Metanephros (tissue), 2 donors: ENCODE measurements around the gene ATP5MC2.

GRCh38 chr12:53381341-53381896, 1.4 kb downstream of the SP1 start:
- RAMPAGE, long total RNA: no peak

DNA sequence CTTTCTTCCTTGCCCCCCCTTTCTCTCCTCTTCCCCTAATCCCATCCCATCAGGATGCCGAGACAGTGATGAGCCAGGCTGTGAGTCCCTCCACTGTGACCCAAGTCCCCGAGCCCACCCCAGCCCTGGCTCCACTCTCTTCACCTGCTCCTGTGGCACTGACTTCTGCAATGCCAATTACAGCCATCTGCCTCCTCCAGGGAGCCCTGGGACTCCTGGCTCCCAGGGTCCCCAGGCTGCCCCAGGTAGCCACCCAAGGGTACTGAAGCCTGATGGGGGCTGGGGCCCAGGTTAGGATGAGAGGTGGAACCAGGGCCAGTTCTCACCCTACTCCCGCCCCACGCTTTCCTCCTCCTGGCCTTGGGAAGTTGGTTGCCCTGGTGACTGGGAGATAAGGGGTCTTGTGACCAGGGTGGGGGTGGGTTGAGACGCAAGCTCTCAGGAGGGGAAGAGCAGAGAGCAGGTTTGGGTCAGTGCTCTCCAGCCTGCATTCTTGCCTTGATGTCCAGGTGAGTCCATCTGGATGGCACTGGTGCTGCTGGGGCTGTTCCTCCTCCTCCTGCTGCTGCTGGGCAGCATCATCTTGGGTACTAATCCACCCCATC, 1.1 kb downstream of the AMHR2 start:
- RAMPAGE, long total RNA: no peak

DNA sequence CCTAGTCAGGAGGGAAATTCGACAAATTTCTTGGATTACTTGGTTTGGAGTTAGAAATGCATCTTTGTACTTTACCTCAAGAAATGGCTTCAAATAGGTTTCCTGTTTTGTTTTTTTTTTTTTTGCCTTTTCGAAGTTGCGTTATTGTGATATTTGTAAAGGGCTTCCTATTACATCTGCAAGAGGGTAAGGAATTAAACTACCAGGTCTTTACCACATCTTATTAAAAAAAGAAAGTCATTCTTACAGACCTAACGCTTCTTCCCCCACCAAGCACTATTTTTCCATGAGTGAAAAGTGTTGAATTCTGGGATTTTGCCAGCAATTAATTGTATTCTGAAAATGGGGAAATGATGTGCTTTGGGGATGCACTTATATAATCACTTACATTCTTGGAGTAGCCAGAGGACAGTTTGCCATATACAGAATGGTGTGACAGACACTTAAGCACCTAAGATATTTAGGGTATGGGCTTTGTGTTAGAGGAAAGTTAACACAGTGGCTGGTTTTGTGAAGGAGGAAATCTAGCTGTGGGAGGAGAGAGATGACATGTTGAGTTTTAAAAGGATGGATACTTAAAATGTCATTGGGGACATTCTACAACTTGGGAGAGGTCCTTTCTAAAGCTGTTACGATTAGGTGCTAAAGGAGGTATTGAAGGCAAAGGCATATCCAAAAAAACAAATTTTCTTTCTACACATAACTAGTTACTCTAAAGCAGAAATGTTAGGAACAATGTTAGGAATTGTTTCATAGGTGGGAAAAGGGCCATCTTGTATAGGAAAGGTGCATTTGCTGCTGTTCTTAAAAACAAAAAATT, 1.4 kb downstream of the PCBP2 start:
- RAMPAGE, long total RNA: no peak

DNA sequence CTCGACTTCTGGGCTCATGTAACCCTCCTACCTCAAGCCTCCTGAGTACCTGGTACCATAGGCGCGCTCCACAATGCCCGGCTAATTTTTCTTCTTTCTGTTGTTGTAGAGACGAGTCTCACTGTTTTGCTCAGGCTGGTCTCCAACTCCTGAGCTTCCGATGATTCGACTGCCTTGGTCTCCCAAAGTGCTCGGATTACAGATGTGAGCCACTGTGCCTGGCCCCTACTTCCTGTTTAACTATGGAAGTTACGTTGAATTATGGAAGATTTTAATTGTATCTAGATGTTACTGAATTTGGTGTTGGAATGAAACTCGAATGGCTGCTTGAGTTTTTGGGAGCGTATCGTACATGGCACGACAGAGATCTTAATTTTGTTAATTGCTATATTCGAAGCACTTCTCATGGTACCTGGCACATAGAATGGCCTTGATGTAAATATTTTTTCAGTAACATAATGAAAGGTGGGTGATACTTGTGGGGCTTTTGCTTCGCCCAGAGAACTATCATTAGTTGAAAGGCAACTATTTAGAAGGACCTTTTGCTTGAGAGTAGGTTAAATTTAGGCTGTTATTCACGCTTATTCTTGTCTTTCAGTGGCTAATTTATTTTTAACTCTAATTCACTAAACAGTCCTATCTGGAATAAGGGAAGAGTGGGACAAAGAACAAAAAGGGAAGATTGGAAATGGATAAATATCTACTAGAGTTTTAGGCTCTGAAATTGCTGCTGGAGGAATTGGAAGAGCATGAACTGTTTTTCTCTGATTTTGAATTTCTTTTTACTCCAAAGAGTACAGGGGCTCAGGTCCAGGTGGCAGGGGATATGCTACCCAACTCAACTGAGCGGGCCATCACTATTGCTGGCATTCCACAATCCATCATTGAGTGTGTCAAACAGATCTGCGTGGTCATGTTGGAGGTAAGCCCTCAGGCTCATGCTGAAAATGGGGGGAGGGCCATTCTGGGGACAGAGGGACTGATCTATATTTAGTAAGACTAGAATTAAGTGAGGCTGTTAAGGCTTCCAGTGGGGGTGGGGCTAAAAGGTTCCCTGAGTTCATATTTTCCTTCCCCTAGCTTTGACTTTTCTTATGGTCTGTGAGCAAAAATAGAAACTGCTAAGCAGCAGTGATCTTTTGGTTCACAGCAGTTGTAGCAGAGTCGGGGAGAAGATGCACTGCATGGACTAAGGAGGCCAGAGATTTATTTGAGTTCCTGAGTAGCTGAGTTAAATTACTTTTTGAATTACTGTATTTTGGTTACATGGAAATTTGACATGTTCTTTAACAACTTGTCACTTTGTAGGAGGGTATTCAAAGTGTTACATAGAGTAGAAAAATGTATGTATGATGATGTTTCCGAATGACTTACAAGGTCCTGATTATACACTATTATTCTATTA, 8.8 kb downstream of the PCBP2 start:
- RAMPAGE, long total RNA: no peak

DNA sequence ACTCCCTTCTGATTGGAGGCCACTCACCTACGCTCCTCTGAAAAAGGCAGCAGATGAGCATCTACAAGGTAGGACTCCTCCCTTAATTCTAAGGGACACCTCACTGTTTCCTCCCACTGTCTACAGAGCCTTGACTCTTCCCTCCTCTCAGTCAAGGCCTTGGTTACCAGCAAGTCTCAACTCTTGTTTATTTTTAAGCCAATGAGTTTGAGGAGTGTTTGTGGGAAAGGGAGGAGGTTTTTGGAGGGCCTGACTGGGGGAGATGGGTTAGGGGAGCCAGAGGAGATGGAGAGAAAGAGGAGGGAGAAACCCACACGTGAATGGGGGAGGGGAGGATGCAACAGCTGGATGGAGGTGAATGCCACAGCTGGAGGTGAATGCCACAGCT, 841 bp downstream of the MAP3K12 start:
- RAMPAGE, long total RNA: no peak

DNA sequence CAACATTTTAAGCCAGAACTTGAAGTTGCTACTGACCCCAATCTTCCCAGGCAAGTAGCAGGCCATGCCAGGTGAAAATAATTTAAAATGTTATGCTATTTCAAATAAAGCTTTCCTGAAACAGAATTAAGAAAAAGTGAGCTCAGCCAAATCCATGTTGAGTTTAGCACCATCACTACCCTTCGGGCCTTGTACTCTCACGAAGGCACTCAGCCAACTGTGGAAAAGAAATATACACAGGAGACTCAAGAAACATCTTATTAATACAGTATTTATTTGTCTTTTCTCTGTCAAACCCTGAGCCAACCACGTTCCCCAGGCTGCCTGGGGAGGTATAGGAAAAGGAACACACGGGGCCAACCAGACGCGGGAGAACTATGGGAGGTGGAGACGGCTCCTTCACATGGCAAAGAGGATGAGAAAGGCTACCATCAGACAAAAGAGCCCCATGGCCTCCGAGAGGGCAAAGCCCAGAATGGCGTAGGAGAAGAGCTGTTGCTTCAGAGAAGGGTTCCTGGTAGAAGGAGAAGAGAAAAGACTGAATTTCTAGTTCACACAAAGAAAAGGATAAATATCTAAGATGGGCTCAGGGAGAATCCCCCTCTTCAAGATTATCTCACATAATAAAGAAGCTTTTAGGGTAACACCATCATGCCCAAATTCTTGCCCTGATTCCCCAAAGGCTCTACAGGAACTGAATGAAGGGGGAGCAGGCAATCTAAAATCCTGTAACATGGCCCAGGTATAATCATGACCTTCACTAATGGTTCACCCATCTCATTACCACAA, 10.8 kb downstream of the ATP5MC2 start:
- RAMPAGE, long total RNA: no peak

DNA sequence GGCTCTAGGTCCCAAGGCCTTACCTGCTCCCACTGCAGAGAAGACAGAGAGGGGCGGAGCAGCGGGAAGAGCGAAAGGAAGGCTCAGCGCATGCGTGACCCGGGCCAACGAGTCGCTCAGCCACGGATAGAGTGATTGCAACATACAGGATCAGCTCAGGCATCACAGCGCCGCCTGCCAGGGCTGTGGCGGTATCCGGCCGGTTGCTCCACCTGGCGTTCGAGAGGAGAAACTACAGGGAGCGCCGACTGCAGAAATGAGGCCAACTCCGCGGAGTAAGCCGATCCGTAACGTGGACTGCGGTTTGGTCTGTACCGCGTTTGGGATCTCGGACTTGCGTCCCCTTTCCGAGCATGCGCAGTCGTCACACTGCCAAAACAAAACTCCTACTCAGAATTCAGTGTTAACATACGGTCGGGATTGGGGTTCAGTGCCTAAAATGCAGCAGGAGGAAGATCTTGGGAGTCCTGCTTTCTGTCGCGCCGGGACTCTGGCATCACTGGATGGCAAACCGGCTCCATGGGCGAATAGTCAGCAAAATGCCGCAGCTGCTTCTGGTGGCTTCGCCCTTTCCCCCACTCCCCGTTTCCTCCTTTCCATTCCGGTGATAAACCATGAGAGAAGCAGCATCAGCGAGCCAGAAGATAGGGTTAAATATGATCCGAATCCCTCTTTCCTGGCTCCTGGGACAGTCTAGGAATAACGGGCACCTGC, at the start of gene ATP5MC2:
Gene ATP5MC2 (minus strand): TSS at position 54 of the 714 bp plus-strand sequence.
- RAMPAGE, long total RNA: start-site peak on the minus strand centred at position 58 of the sequence, 44 bp wide, 3,207 and 3,104 reads in 2 replicates

DNA sequence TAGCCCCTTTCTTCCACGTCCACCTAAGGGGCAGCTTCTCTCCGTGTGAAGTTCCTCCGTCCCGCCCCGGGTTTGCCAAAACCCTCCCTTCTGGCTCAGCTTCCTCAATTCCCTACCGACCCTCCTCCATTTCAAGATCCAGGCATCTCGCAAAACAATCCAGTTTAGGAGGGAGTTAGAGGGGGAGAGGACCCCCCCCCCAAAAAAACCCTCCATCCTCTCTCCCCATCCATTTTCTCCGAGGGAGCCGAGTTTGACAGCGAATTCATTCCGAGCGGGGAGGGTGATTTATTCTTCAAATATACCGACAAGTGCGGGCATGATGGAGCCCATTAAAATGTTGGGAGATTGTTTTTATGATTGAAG, 20.9 kb upstream of the ATP5MC2 start:
- RAMPAGE, long total RNA: no peak

DNA sequence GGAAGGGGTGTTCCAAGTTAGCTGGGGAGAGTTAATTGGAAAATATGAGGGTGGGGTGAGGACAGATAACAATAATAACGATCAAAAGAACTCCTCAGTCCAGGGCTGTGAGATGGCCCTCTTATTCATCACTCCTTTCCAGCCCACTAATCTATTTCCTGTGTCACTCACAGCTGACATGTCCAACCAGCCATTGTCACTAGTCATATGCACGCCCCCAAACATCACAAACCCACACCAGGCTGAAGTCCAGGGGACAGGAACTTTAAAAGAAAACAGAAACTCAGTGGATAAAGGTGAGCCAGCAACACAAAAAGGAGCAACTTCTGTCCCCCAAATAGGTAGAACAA, 923 bp downstream of the CALCOCO1 start:
- RAMPAGE, long total RNA: no peak

DNA sequence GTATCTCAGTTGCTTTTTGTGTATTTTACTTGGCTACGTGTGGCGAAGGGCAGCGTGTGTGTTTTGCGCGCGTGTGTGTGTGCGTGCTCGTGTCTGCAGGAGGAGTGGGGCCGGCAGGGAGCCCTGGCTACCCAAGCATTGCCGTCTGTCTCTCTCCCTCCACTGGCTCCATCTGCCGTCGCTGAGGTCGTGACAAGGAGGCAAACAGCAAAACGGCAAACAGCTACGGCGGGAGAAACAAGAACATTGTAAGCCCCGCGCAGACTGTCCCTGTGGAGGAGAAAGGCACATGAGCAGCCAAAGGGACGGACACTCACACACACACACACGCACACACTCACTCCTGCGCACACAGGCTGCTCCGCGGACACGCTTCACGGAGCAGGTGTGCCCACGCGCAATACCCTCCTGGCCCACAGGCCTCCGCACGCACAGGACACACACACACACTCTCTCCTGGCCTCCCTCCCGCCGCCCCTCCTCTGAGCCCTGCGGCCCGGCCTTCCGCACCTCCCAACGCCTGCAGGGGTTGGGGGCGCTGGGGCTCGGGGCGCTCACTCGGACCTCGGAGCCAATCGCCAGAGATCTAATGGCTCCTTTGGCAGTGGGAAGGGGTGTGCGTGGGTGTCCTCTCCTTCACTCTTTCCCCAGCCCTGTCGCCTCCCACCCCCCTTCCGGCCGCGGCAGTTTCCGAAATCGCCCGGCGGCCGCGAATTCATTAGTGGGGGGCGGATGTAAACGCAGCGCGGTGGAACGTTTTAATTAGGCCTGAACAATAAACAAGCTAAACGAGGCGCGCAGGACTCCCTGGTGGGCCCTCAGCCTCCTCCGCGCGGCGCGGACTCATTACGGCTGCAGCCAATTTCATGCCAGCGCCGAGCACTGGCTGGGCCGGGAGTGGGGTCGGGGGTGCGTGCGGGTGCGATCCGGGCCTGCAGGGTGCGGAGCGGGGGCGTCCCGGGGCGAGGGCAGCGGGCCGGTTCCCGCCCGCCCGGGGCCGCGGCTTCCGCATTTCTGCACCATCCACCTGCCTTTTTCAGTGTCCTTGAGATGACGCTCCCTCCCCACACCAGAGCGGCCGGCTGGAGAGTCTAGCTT, 23.8 kb upstream of the CALCOCO1 start:
- RAMPAGE, long total RNA: no peak

GRCh38 chr12:53990201-53990893, 5.4 kb downstream of the HOXC10 start:
- RAMPAGE, long total RNA: no peak

DNA sequence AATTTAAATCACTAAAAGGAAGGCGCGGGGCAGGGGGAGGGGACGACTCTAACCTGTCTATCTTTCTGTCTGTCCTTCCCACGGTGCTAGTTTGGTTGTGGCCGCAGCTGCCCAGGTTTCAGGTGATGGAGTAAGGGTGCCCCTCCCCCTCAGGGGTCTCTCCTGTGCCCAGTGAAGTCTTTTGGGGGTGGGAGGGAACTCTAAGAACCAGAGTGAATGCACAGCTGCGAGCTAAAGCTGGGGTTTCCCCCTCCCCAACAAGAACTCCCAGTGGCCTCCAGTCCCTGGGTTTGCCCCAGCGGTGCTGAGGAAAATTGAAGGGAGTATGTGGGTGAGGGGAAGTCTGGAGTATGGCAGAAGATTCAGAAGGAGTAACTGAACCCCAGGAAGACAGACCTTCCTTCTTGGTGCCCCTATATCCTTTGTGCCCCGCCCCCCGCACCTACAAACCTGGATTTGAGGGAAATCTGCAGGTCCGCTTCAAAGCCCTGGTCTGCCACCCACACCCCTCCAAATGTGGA, 3.7 kb upstream of the HOXC9 start:
- RAMPAGE, long total RNA: no peak

DNA sequence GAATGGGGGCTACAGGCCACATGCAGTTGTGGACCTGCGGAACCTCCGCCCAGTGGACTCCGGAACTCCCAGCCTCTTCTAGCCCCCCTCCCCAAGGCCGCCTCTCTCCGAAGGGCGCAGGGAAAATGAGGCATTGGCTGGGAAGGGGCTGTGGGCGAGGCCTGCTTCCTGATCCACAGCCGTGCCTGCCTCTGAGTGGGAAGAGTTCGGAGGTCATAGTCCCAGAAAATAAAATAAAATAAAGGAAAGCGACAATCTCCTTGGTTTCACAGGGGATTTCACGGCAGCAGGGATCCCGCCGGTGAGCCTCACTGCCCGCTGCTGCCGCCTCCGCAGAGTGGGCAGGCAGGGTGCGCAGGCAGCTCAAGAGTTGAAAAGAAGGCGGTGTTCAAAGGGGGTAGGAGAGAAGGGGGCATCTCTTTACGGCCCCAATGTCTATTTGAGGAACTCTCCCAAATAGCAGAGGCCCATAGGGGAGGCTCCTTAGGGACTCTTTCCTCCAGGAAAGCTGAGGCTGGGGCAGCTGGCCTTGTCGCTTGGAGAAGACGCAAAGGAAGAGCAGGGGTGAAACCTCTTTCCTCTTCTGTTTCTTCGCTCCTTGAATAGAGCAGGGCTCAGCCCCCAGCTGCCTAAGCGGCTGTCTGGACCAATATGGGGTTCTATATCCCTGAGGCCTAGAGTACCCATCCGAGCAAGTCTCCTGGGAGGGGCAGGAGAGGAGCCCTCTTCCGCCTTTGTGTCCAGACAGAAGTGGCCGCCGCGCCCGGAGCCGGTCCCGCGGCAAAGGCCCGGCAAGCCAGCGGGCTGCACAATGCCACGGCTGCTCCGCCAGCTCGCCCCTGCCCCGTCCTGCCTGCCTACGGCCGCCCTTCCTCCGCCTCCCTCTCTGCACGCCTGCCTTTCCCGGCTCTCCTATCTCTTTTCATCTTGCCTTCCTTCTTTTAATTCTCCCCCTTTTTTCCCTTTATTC, 2.9 kb upstream of the HOXC9 start:
- RAMPAGE, long total RNA: no peak

GRCh38 chr12:54019517-54020318, 8.5 kb upstream of the HOXC6 start:
- RAMPAGE, long total RNA: no peak

DNA sequence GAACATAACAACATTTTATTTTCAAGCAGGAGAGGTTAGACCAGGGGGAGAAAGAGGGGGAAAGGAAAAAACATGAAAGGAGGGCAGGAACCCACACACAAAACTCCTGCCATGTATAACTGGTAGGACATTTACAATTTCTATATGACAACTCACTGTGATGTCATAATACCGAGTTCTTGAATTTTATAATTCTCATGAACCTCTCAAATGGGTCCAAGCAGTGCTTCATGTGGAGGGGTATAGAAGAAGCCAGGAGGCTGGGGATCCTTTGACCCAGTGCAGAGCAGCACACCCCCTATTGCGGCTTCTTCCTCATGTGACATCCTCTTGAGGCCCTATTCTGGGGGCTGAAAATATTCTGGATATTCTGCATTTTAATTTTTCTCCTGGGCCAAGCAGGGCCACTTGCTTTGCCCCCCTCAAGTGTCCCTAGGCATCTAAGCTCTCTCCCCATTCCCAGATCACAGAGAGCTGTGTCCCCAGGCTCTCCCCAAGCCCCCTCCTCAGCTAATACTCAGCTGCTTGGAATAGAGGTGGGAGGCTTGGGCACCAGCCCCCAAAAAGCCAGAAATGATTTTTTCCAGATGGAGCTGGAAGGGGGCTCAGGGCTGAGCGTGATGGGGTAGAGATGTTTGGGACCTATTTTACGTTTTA, 5.5 kb upstream of the HOXC6 start:
- RAMPAGE, long total RNA: no peak

DNA sequence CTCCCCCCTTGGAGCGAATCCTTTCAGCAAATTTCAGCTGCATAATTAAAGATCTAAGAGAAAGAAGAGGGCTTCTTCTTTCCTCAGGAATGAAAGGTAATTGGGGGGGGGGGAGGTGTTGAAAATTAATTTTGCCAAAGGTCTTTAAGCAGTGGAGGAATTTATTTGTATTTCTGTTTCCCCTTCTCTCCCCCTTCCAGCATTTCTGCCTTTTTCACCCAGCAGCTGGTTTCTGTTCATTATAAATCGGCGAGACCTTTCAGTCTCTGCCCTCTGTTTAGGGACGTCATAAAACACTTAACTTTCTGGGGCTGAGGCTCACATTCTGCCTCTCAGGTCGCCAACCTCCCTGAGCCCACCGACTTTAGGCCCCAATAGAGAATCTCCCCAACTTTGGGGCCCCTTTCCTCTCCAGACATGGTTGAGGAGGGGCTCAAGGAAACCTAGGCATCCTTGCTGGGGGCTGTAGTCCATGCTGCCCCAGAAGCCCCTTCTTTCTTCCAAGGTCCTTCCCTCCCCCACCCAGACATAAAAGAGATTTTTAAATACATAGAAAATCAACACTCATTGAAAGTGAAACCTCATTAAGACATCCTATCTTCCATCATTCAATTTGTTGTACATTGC, 2.7 kb upstream of the HOXC6 start:
- RAMPAGE, long total RNA: no peak

- RAMPAGE, long total RNA: no peak
Observed at GRCh38 chr12:54077790-54078519, 24.3 kb downstream of the HOXC4 start.

DNA sequence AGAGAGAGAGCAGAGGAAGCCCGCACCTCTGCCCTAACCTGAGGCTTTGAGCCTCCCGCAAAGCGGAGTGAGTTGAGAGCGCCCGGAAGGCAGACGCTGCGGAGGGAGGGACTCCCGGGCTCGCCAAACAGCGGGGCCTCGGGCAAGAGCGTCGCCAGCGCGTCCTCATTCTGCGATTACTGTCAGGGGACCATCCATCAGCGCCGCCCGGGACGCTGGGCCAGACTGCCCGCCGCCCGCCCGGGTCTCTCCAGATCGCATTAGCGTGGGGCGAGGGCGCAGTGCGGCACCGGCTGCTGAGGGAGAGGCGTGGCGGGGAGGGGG, 36.7 kb downstream of the HOXC4 start:
- RAMPAGE, long total RNA: no peak

DNA sequence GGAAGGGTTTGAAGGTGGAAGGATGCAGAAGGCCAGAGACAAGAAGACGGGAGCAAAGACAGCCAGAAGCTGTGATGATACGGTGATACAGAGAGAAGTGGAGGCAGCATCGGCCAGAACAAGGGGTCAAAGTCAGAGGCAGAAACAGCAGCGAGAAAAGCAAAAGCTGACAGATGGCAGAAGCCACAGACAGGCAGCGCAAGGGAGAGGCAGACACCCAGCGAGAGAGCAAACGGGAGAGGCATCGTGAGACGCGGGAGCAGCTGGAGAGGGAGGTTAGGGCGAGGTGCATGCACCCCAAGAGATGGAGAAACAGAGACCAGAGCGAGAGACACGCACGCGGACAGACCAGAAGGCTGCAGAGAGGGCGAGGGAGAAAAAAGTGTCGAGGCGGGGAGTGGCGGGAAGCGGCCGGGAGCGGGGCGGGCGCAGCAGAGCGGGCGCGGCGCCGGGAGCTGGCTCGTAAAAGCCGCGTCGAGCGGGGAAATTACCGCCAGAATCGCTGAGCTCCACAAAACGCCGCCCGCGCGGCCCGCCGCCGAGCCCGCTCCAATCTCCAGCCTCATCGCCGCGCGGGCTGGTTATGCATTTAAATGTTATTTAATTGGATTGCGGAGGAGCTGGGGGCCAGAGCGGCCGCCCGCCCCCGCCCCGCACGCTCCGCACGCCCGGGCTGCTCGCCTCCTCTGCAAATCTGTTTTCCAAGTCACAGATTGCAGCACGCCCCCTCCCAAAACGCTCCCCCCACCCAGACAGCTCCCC, 15.6 kb downstream of the SMUG1 start:
- RAMPAGE, long total RNA: no peak

DNA sequence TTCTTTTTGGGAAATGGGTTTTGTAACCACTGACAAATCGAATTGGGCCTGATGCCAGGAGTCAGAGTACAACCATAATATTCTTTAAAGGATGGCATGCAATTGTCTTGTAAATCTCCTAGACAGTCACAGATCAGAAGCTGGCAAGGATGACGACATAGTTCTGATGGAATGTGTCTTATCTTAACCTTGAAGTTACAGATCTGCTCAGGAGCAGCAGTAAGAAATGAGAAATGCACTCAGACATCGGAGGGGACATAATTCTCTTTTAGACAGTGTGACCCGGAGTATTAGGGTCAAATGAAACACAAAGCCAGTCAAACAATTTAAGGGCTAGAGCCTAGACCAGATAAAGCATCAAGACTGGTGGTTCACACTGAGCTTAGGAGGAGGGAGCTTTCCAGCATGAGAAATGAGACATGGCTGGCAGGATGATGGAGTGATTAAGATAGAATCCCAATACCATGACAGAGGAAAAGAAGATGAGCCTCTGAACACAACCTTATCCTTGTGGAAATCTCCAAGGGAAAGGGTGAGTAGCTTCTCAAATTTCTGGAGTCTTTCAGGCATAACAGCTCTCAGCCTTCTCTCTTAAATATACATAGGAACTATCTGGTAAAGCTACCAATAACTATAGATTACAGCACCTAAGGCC, 17.4 kb downstream of the CBX5 start:
- RAMPAGE, long total RNA: no peak